ENCODE data around the genes H3Y2 and MTMR12.

- RRBS = no CpG with 5 or more reads among the region's 6 CpGs
CAGE:
- cytosol, long polyA plus RNA = no peak
- long polyA plus RNA = no peak
- nucleus, long polyA plus RNA = no peak
Measured at GRCh38 chr5:17077949-17078245, 139.5 kb upstream of the BASP1 start.

GRCh38 chr5:17129239-17129469 is 88.3 kb upstream of the BASP1 start:
- RRBS = no CpG with 5 or more reads among the region's 4 CpGs
CAGE:
- cytosol, long polyA plus RNA = no peak
- long polyA plus RNA = no peak
- nucleus, long polyA plus RNA = no peak

- RRBS = no CpG with 5 or more reads among the region's 14 CpGs
CAGE:
- cytosol, long polyA plus RNA = no peak
- long polyA plus RNA = no peak
- nucleus, long polyA plus RNA = no peak
Measured at GRCh38 chr5:17305839-17306673, 88.6 kb downstream of the BASP1 start.

- RRBS = no CpG with 5 or more reads among the region's 8 CpGs
CAGE:
- cytosol, long polyA plus RNA = no peak
- long polyA plus RNA = no peak
- nucleus, long polyA plus RNA = no peak
Measured at GRCh38 chr5:17400958-17401469, 90.9 kb downstream of the H3Y2 start.

- RRBS = no CpG with 5 or more reads among the region's 8 CpGs
CAGE:
- cytosol, long polyA plus RNA = no peak
- long polyA plus RNA = no peak
- nucleus, long polyA plus RNA = no peak
Measured at GRCh38 chr5:17491831-17492190, at the start of gene H3Y2. TSS of gene H3Y2 (minus strand) at chr5:17492076.

GRCh38 chr5:19666751-19667002 is 321.3 kb downstream of the CDH18 start:
CAGE:
- cytosol, long polyA plus RNA = no peak
- long polyA plus RNA = no peak
- nucleus, long polyA plus RNA = no peak

GRCh38 chr5:21484479-21484986 is 1368.6 kb downstream of the CDH12 start:
- RRBS = no CpG with 5 or more reads among the region's 23 CpGs
CAGE:
- cytosol, long polyA plus RNA = no peak
- long polyA plus RNA = no peak
- nucleus, long polyA plus RNA = no peak

- RRBS = no CpG with 5 or more reads among the region's 3 CpGs
CAGE:
- cytosol, long polyA plus RNA = no peak
- long polyA plus RNA = no peak
- nucleus, long polyA plus RNA = no peak
Measured at GRCh38 chr5:23027275-23027800, 174.2 kb upstream of the CDH12 start.

GRCh38 chr5:27491528-27492786 is 453.6 kb upstream of the CDH9 start:
- RRBS = no CpG with 5 or more reads among the region's 4 CpGs
CAGE:
- cytosol, long polyA plus RNA = no peak
- long polyA plus RNA = no peak
- nucleus, long polyA plus RNA = no peak

DNA sequence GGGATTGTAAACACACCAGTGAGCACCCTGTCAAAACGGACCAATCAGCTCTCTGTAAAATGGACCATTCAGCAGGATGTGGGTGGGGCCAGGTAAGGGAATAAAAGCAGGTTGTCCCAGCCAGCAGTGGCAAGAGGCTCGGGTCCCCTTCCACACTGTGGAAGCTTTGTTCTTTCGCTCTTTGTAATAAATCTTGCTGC is 139.2 kb downstream of the PDZD2 start:
- RRBS = no CpG with 5 or more reads among the region's 3 CpGs
CAGE:
- cytosol, long polyA plus RNA = no peak
- long polyA plus RNA = no peak
- nucleus, long polyA plus RNA = no peak

DNA sequence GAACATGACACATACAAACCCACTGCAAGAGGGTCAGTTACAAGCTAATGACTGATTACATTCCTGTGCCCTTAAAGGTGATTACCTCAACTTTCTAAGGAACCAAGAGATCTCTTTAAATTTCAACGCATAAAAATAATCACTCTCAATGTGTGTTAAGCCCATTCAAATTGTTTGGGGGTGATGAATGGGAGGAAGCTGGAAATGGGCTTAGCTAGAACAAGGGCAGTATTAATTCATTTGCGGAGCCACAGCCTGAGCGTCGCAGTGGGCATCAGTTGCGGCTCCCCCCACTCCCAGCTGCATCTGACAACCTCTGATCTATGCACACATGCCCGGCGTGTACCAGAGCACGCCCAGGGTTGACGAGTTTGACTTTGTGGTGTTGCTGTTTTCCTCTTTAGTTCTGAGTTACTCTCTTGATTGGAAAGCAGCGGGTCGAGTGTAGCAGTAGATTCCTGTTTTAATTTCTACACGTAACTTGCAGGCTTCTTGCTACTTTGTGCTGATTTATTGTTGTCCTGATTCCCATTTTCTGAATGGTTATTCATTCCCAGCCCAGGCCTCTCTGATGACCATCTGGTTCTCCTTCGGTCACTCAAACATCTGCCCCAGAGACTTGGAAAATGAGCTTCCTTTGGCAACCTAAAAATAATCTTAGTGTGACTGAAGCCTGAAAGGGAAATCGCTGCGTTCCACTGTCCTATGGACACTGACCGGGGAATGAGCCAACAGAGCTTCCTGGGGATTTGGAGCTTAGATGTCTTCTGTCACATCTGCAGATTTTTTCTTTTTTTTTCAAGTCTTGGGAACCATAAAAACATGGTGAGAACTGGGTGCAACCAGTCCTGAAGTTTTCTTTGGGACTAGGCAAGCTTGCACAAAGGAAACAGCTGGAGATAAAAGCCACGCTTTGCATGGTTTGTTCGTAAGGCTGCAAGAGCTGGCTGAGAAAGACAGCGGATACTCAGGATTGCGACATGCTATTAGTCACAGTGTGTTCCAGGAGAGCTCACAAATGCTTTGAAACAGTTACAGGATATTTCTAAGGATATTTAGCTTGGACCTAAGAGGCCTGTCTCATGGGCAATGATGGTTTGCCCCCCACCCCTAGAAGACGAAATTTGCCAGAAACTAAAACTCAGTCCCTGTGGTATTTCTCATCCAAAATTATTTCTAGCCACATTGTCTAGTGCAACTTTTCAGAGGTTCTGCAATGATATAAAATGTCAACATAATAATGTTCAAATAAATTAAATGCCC is 146.4 kb downstream of the GOLPH3 start:
- RRBS = no CpG with 5 or more reads among the region's 21 CpGs
CAGE:
- cytosol, long polyA plus RNA = no peak
- long polyA plus RNA = no peak
- nucleus, long polyA plus RNA = no peak

DNA sequence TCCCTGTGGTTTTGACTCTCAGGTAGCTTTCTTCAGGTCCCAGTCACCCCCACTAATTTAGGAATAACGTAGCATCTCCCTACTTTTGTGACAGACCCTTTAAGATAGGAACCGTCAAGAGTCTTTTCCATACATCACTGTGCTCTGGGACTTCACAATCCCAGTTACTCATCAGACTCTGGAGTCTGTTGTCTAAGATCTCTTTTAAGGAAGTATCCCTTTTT is 143.1 kb downstream of the GOLPH3 start:
- RRBS = no CpG with 5 or more reads among the region's 2 CpGs
CAGE:
- cytosol, long polyA plus RNA = no peak
- long polyA plus RNA = no peak
- nucleus, long polyA plus RNA = no peak

DNA sequence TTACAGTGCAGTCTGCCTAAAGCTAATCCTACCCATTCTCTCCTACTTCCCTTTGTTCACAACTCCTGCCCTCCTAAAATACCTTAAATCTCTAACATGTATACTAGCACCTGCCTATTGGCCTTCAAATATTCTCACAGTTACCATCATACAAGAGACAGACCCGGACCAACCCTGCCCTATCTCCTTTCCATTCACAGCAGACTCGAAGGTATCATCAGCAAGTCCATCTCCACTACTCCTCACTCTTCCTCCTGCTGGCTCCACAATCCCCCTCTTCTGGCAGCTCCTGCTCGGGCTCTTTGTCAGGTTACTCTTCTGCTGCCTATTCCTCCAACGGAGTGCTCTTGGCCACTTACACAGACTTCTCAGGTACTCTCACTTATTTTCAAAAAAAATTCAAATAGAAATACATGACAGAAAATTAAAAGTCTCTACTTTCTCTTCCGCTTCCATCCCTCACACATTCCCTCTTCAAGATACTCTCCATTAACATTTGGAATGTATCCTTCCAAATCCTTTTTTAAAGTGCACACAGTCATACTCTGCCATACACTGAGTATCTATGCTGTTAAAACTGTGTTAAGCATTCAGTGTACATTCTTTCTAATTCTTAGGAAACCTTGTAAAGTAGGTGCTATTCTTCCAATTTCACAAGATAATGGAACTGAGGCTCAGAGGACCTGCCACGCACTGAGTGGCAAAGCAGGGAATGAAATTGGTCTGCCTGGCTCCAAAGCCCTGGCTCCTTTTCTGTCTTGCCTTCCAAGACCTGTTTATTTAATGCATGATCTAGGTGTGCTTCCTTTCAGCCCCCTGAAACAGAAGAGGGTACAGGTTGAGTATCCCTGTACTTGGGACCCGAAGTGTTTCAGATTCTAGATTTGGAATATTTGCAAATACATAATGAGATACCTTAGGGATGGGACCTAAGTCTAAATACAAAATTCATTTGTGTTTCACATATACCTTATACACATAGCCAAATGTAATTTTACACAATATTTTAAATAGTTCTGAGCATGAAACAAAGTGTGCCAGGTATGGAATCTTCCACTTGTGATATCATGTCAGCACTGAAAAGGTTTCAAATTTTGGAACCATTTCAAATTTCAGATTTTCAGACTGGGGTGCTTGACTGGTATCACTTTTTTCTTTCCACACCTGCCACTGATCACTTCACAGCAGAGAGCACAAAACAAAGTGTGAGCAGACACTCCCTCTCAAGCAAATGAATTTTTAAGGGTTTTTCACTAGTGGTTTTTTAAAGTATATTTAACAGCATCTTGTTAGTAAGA is 15.3 kb downstream of the GOLPH3 start:
- RRBS = no CpG with 5 or more reads among the region's 7 CpGs
CAGE:
- cytosol, long polyA plus RNA = no peak
- long polyA plus RNA = start-site peak on the minus strand centred at position 107 of the sequence, 149 bp wide, 11 and 5 reads in 2 replicates
- nucleus, long polyA plus RNA = start-site peak on the minus strand centred at position 112 of the sequence, 140 bp wide, 6 reads; start-site peak on the minus strand centred at position 458 of the sequence, 38 bp wide, 15 reads

DNA sequence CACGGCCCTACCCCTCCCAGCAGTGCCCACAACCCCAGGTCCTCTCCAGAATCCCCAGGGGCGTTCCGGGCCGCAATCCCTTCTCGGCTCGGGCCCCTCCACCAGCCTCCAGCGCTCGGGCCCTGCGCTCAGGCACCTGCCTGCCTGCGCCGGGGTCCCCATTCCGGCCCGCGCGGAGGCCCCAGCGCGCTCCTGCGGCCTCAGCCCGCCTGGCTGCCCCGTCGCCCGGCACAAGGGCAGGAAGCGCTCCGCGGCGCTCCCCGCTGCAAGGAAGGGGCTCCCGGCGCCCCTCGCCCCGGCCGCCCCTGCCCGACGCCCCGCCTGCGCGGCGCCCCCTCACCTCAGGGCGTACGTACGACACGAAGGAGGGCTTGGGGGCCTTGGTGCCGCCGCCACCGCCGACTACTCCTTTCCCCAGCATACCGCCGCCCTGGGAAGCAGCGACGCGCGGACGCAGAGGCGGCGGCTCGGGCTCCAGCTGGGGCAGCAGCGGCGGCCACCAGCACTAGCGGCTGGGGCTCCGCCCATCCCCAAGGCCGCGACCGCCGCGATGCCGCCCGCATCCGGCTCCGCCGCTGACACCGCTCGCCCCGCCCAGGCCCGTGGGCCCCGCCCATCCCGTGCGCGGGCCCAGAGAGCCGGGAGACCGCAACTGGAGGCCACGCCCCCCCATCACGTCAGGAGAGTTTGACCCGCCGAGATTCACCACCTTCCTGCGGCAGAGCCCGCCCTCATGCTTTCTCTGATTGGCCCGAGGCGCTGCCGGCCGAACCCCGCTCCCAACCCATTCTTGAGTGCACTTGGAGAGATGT is at the start of gene MTMR12:
MTMR12 (minus strand) TSS at position 522 of the 812 bp plus-strand sequence.
- RRBS = 1% methylated on average over 39 of the region's 91 CpGs
CAGE:
- cytosol, long polyA plus RNA = start-site peak on the minus strand centred at position 504 of the sequence, 59 bp wide, 394 reads
- long polyA plus RNA = start-site peak on the minus strand centred at position 508 of the sequence, 169 bp wide, 282 and 517 reads in 2 replicates
- nucleus, long polyA plus RNA = start-site peak on the minus strand centred at position 504 of the sequence, 63 bp wide, 249 reads

DNA sequence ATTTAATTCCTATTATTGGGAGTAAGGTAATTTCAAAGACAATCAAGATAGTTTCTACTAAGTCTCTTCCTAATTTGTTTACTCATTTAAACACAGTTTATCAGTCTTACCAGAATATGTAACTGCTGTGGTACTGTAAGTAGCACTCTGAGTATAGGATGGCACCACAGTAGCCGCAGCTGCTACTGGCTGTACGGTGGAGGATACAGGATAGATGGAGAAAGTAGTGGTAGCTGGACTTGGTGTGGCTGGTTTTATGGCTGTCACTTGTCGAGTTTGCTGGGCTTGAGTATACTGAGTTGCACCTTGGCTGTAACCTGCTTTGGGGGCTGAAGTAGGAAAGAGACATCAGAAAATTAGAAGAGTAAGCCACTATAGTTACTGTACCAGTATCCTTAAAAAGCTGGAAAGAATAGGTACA is 29.7 kb downstream of the ZFR start:
- RRBS = no CpG with 5 or more reads among the region's 3 CpGs
CAGE:
- cytosol, long polyA plus RNA = no peak
- long polyA plus RNA = no peak
- nucleus, long polyA plus RNA = no peak

DNA sequence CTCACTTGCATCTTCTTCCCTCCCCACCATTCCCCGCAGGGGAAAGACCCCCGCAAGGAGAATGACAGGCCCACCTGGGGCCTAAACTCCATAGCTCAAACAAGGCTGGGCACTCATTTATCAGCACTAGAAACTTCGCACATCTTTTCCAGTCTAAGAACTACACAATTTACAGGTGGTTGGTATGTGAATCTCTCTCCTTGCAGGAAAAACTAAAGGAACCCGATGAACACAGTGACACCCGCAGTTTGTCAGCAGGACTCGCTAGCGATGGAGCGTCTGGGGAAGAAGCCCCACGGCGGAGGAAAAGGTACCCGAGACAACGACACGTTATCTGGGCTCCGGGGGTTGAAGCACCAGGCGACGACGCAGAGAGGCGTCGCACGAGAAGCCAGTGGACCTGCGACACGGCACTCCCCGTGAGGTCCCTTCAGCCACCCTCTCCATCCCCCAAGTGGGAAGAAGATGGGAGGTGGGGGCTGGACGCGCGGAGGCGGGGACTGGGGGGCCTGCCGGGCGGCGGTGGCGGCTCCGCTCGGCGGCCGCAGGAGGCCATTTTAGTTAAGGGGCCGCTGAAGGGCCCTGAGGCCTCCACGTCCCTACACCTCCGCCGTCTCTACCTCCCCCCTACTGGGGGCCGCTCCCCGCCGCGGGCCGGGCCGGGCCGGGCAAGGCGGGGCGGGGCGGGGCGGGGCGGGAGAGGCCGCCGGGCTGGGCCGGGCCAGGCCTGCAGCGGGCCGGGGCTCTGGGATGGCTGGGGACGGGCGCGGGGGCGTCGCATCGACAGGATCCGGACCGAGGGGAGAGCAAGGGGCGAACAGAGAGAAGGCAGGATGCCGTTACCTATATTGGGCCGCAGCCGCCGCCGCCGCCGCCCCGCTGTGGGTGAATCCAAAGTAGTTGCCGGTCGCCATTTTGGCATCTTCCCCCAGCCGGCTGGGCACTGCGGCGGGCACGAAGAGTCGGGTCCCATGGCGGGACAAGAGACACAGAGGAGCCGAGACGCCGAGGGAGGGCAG is 845 bp downstream of the ZFR start:
- RRBS = 2% methylated on average over 16 of the region's 84 CpGs
CAGE:
- cytosol, long polyA plus RNA = no peak
- long polyA plus RNA = no peak
- nucleus, long polyA plus RNA = no peak

DNA sequence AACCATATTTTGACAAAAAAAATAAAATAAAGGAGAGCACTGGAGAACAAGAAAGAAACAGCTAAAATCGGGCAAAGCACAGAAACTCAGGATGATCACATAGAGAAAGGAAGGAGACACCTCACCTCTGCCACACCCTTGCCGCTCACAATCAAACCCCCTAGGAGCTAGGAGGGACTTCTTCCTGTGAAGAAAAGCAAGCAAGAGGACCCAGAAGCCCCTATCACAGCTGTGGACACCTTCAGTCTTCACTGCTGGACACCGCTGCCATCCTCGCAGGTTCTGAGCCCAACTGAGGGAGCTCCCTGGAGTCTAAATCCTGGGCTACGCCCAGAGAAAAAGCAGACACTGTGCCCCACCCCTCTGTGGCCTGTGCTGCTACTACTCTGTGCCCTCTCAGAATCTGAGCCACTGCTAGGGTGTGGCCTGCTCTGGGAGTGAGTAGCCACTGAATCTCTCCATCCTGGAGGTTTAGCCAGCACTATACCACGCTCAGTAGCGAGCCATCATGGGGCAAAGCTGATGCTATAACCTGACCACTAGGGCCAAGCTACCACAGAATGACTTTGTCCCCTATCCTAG is 338.1 kb downstream of the NPR3 start:
- RRBS = no CpG with 5 or more reads among the region's 7 CpGs
CAGE:
- cytosol, long polyA plus RNA = no peak
- long polyA plus RNA = no peak
- nucleus, long polyA plus RNA = no peak

DNA sequence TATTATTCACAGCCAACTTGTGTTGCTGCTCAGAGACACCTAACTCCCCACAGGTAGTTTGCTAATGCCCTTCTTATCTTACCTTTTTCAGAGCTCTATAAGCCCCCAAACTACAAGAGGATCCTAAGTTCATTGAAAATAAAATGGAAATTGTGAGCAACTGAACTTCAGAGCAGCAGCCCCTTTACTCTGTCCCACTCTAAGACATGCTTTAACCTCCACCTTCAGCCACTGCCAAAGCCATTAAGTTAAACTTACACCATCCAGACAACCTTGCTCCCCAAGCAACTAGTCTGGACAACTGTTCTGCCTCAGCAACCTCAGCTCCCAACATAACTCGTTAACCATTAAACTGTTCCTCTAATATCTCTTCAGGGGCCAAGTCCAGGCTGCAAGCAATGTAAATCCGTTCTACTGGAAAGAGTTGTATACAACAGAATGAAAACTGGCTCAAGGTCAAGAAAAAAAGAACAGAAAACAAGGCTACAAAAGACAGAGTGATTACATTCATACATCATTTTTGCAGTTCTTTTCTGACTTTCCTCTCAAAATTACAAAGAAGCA is 131.8 kb upstream of the TARS1 start:
- RRBS = no CpG with 5 or more reads among the region's 2 CpGs
CAGE:
- cytosol, long polyA plus RNA = no peak
- long polyA plus RNA = no peak
- nucleus, long polyA plus RNA = no peak

DNA sequence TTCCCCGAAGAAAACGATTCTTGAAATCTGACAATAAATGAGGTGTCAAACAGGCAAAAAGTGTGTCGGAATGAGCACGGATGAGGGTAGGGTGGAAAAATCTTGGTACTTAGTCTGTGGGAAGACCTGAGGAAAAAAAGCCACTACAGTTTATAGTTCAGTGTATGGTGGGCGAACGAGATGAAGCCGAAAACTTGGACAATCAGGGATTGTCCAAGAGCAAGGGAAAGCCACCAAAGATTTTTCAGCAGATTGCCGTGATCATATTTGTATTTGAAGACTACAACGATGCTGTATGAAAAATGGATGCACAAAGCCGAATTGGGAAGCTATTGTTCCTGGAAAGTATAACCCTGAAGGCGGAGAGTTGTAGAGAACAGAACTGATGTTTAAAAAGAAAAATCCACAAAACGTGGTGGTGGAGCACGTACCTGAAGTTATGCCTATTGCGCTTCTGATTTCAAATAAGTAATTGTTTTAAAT is 950 bp upstream of the TARS1 start:
- RRBS = no CpG with 5 or more reads among the region's 14 CpGs
CAGE:
- cytosol, long polyA plus RNA = no peak
- long polyA plus RNA = no peak
- nucleus, long polyA plus RNA = no peak

- RRBS = no CpG with 5 or more reads among the region's 5 CpGs
CAGE:
- cytosol, long polyA plus RNA = no peak
- long polyA plus RNA = no peak
- nucleus, long polyA plus RNA = no peak
Measured at GRCh38 chr5:33642167-33642552, 201.4 kb downstream of the TARS1 start.

Data from H1 (cell line).